T-cell (primary cell): Measurements from ENCODE around the genes DEFB125 and SIRPB2.

DNA sequence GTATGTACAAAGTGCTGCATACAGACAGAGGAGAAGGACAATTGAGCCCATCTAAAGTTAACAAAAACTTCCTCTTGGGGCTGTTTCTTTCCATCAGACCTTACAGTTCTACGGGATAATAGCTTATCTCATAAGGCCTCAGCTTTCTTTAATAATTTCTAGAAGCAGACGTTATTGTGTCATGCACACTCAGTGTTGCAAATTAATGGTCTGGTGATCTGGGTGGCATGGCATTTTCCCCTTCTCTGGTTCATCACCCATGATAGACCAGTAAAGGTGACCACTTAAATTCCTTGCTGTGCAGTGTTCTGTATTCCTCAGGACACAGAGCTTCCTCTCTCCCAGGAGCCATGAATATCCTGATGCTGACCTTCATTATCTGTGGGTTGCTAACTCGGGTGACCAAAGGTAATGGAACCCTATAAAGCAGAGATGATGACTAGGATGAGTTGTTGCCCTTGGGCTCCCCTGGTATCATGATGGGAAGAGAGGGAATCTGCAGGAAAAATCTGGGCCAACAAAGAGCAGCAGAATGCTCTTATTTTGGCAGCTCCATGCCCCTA lies at the start of gene DEFB125:
TSS of gene DEFB125 (plus strand) at position 313 of the 563 bp plus-strand sequence.
- PRO-cap, 7 experiments = no peak in any of the 7 experiments

DNA sequence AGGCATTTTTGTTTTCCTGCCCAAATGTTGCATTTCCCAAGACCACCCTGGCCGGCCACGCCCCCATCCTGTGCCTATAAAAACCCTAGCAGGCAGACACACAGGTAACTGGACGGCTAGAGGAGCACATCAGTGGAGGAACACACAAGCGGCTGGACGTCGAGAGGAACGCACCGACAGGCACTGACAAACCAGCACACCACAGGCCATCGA lies 7.8 kb downstream of the ZCCHC3 start:
- PRO-cap, 7 experiments = no peak in any of the 7 experiments

GRCh38 chr20:325984-326514 lies 697 bp downstream of the SOX12 start:
- PRO-cap, 7 experiments = peak in 3 of 7 experiments; most common plus-strand start chr20:326384 (in 1); most common minus-strand start chr20:326245 (in 3)

GRCh38 chr20:420109-421266 lies 12.4 kb downstream of the RBCK1 start:
- PRO-cap, 7 experiments = no peak in any of the 7 experiments

DNA sequence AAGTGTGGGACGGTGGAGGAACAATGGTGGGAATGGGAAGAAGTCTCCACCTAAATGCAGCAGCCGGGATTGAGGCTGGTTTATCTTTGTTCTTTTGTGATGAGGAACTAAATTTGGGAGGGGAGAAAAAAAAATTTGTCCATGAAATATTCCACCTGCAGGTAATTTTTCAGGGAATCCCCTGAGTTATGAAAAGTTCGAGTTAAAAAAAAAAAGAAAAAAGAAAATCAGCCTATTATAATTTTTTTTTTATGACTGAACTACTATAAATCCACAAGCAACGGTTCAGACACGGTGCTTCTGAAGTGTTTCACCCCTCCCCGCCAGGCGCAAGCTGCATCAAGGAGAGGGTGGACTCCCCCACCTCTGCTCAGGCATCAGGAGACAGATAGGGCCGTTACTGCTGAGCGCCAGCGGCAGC lies 21.2 kb upstream of the TBC1D20 start:
- PRO-cap, 7 experiments = no peak in any of the 7 experiments

DNA sequence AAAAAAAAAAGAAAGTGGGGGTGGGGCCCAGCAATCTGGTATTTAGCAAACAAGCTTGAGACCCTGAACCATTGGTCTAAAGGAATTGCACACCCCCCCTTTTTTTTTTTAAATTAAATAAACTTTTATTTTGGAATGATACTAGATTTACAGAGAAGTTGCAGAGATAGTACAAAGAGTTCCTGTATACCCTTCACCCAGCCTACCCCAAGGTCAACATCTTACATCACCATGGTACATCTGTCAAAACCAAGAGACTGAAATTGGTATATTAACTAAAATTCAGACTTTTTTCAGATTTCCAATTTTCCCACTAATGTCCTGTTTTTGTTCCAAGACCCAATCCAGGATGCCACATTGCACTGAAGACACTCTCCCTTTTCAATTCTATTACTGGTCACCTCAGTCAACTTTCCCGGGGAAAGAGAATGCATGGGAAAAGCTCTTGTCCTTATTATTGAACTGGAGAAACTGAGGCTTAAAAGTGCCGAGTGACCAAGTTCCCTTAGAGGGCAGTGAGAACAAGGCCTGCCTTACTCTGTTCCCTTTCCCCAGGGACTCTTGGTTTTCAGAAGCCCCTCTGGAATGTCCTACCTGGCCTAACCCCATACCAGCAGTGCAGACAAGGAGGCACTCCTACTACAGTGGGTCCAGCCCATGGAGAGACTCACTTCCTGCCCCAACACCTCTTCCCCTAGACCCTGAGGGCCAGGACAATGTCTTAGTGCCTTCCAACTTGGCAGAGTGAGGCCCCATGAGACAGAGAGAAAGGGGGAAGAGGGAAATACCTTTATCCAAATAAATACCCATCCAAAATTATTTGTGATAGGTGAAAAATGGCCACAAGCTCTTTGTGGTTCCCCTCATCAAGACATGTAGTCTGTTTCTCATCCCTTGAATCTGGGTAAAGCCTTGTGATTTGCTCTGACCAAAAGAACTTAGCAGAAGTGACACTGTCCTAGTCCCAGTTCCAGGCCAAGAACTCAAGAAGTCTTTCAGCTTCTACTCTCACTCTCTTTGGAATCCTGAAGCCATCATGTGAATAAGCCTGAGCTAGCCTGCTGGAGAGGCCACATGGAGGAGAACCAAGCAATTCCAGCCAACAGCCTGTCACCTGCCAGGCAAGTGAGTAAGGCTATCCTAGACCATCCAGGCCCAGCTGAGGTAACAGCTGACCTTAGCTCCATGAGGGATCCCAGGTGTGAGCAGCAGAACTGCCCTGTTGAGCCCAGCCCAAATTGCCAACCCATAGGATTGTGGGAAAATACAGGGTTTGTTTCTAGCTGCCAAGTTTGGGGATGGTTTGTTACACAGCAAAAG lies 6.0 kb downstream of the SRXN1 start:
- PRO-cap, 7 experiments = no peak in any of the 7 experiments

DNA sequence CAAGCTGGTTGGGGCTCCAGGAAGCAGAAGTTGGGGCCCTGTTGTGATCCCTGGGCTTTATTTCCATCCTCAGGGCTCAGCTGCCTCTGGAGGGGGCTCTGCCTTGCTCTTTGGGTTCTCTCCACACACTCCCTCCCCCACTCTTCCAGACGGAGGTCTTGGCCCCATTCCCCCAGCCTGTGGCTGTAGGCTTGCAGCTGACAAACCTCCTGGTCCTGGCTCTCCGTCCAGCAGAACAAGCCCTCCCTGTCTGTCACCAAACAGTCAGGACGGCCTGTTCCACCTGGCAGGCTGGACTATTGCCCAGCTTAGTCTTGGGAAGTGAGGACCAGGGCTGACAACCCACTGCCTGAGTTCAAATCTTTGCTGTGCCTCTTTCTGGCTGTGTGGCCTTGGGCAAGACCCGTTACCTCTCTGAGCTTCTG lies 26.1 kb upstream of the SCRT2 start:
- PRO-cap, 7 experiments = no peak in any of the 7 experiments

- PRO-cap, 7 experiments = no peak in any of the 7 experiments
Measured at GRCh38 chr20:710135-710509, 34.5 kb upstream of the SCRT2 start.

DNA sequence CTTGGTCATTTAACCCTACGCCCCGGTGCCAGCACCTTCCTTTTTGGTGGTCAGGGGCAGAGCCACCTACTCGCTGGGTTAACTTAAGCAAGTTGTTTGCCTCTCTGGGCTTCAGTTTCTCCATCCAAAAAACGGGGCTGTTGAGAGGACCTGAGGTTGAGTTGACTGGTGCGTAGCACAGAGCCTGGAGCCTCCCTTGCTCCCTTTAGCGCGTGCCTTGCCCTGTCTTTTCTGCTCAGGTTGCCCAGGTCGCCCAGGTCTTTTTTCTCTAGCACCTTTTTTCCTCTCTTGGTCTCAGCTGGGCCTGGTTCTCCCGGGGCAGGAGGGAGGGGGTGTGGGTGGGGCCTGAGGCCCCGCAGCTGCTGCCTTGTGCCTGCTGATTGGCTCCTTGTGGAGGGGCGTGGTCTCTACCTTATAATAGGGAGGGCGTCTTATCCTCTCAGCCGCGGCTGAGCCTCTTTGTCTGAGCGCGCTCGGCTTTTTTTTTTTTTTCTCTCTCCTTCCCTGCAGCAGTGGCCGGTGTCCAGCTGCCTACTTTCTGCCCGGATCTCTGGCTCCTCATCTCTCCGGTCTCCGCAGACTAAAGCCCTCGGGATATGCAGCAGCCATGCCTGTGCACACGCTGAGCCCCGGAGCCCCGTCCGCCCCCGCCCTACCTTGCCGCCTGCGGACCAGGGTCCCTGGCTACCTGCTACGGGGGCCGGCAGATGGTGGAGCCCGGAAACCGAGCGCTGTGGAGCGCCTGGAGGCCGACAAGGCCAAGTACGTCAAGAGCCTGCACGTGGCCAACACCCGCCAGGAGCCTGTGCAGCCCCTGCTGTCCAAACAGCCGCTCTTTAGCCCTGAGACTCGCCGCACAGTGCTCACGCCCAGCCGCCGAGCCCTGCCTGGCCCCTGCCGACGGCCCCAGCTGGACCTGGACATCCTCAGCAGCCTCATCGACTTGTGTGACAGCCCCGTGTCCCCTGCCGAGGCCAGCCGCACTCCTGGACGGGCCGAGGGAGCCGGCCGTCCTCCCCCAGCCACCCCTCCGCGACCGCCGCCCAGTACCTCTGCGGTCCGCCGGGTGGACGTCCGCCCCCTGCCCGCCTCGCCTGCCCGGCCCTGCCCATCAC lies 11.0 kb downstream of the FAM110A start:
- PRO-cap, 7 experiments = peak in 6 of 7 experiments; most common plus-strand start position 442 of the sequence (in 4); most common minus-strand start position 226 of the sequence (in 1)

- PRO-cap, 7 experiments = no peak in any of the 7 experiments
Measured at GRCh38 chr20:1105990-1106253, 12.5 kb upstream of the PSMF1 start.

DNA sequence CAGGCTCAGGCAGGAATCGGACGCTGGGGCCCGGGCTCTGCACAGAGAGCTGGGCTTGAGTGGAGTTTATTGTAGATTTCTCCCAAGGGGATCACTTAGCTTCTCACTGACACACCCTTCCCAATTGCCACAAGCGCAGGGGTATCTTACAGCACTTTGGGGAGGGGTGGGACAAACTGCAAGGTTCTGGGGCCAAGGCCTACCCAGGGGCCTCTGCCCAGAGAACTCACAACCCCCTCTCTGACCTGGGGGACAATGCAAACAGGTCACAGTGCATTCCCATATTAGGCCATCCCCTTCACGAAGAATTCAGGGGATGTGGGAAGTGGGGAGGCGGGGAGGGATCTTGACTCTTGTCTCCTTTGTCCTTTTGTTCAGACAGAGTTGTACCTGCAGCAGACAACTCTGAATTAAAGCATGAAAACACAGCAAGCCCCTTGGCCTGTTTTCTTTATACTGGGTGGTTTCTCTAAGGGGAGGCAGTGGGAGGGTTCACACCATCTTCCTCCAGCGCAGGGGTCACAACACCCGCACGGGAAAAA lies 20.0 kb downstream of the SDCBP2 start:
- PRO-cap, 7 experiments = no peak in any of the 7 experiments

DNA sequence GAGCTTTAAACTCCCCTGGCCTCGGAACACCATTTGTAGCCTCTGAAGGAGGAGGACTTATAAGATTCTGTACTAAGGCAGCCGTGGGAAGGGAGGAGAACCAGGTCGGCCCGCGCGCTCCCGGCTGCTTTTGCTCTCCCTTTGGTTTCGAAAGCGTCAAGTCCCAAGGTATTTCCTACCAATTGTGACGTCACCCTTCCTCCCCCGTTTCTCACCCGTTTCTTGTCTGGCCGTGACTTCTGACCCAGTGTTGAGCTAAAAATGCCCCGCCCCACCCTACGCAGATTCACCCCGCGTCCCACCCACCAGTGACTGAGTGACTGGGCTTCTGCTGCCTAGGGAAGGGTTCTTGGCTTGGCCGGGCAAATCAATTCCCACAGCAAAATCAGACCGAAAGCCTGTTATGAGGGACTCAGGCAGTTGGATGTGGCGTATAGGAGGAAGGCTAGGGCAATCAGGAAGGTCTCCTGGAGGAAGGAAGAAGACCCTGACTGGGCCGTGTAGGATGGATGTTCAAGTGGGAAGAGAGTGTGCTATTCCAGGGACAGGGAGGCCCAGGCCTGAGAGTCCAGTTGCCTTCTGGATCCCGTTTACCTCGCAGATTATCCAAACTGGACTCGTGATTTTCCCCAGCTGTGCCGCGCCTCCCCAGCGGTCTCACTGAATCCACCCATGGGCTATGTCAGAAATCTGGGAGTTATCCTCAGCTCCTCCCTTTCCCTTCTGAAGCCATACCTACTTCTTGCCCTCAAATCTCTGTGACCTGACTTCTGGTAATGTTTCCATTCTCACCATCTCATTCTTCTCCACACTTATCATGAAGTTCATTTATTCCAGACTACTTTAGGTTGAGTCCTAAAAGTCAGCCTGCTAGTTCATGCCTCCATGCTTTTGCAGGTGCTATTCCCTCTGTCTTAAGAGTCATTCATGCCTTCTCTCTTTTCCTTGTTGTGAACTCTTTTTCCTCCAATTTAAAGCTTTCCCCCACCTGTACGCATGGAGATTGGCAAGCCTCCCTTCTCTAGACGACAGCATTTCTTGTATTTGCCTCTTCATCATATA lies 3.0 kb downstream of the SDCBP2 start:
- PRO-cap, 7 experiments = peak in 7 of 7 experiments; most common plus-strand start position 311 of the sequence (in 5); most common minus-strand start position 143 of the sequence (in 7)

- PRO-cap, 7 experiments = no peak in any of the 7 experiments
Measured at GRCh38 chr20:1333387-1334343, 4.7 kb upstream of the SDCBP2 start.

- PRO-cap, 7 experiments = no peak in any of the 7 experiments
Measured at GRCh38 chr20:1390952-1391557, 1.8 kb downstream of the FKBP1A start.

DNA sequence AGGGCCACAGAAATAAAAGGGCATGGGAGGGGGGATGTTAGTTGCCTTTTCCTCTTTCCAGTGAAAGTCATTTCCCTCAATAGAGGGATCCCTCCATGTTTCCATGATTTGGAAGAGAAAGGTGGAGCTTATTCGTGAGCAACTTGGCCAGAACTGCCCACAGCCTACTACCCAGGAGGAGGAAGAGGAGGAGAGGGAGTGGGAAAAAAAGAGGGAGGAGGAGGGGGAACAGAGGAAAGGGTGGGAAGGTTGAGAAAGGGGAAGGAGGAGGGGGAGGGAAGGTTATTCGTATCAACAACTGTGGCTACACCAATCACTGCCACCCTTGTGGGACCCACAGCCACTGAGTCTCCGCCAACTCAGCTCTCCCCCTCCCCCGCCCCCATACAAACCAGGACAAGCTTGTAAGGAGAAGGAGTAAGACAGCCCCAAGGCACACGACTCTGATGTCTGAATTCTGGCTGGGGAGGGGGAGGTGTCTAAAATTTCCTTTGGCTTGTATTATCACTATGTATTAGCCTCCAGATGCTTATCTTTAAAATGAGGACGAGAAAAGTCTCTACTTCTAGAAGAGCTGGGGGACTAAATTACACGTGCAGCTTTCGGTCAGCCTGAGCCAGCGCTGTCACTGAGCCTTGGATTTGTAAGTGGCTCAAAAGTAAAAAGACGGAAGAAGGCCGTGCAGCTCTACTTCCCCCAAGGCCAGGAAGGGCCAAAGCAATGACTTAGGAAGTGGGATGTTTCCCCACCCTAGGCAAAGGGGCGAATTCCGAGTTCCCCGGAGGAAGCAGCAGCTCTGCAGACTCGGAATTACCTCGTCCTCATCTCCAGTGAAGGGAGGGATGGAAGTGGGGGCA lies 1.1 kb downstream of the FKBP1A start:
- PRO-cap, 7 experiments = no peak in any of the 7 experiments

DNA sequence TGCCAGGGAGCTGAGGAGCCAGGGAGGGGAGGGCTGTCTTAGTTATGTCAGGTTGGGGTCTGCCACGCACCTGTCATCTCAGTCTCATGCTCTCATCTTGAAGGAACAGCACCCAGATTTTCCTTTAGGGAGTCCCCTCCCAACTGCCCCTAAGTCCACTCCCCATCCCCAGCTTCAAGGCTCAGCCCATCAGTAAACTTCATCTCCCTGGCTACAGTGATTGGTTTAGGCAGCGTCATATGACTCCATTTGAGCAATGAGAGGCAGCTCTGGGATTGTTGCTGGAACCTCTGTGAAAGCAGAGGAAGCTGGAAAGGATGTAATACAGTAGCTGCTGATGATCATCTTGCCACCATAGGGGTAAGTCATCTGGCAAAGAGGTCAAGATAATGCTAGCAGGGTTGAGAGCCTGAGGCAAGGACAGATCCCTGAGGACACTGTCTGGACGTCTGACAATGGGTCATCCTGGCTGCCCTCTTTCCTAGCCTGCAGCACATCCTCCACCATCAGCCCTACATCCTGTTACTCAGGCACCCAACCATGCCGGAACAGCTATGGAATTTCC lies 25.4 kb upstream of the FKBP1A start:
- PRO-cap, 7 experiments = no peak in any of the 7 experiments

- PRO-cap, 7 experiments = no peak in any of the 7 experiments
Measured at GRCh38 chr20:1491303-1491889, at the start of gene SIRPB2. SIRPB2 (minus strand) TSS chr20:1491420.

DNA sequence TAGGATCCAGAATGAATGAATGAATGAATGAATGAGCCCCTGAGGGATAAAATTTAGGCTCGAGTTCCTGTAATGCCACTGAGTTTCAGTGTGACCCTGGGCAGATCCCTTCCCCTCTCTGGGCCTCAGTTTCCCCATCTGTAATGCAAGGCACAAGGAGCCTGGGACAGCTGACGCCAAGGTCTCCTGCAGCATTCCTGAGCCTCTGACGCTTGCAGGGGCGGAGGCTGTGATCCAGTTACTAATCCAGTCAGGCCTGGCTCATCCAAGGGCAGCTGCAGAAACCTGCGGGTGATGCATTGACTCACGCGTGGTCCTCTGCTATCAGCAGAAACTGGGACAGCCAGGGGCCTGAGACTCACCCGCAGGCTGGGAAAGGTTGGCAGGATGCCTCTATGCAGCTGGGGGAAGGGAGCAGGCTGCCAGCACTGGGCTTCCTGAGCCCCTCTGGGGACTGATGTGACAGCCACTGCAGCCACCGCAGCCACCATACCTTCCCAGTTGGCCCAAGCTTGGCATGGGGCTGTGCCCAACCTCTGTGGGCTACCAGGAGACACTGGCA lies 65.0 kb upstream of the SIRPA start:
- PRO-cap, 7 experiments = no peak in any of the 7 experiments

- PRO-cap, 7 experiments = no peak in any of the 7 experiments
Measured at GRCh38 chr20:1880785-1880999, 14.5 kb upstream of the SIRPA start.

- PRO-cap, 7 experiments = no peak in any of the 7 experiments
Measured at GRCh38 chr20:1891966-1893033, 2.9 kb upstream of the SIRPA start.